ENCODE results near the gene AP3S1.

- RAMPAGE, total RNA: no peak
Measured at GRCh38 chr5:114055226-114055695, 306.6 kb upstream of the KCNN2 start.

- RAMPAGE, total RNA: no peak
Measured at GRCh38 chr5:114363269-114364420, 1.8 kb downstream of the KCNN2 start.

DNA sequence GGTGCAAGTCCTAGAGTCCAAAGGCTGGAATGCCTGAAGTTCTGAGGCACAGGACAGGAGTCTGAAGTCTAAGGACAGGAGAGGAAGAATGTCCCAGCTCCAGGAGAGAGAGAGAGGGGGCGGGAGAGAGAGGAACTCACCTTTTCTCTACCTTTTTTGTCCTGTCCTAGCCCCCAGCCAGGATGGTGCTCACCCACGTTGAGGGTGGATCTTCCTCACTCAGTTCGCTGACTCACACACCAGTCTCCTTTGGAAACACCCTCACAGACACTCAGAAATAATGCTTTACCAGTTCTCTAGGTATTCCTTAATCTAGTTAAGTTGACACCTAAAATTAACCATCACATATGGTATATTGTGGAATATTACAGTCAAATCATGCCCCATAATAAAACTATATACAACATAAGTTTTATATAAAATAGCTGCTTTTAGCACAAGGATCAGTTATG lies 49.7 kb downstream of the KCNN2 start:
- RAMPAGE, total RNA: no peak

DNA sequence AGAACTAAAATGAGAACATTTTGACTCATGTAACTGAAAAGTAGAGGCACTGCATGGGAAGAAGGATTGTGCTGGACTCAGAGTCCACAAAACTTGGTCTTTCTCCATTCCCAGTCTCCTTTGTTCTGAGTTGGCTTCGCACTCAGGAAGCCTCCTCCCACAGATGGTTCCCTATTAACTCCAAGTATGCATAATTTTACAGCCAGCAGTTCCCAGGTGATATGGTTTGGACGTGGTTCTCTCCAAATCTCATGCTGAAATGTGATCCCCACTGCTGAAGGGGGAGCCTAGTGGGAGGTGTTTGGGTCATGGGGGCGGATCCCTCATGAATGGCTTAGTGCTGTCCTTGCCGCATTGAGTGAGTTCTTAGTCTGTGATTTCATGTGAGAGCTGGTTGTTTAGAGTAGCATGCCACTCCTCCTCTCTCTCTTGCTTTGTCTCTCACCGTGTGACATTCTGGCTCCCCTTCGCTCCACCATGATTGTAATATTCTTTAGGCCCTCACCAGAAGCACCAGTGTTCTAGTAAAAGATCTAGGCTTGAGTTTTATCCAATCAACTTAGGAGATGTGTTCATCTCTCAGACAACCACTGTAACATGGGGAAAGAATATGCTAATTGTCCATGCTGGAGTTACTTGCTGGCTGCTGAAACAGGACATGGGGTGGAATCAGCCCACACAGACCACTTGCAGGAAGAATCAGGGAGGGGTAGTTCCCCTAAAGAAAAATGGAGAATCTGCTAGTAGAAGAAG lies 86.4 kb downstream of the FEM1C start:
- RAMPAGE, total RNA: no peak

DNA sequence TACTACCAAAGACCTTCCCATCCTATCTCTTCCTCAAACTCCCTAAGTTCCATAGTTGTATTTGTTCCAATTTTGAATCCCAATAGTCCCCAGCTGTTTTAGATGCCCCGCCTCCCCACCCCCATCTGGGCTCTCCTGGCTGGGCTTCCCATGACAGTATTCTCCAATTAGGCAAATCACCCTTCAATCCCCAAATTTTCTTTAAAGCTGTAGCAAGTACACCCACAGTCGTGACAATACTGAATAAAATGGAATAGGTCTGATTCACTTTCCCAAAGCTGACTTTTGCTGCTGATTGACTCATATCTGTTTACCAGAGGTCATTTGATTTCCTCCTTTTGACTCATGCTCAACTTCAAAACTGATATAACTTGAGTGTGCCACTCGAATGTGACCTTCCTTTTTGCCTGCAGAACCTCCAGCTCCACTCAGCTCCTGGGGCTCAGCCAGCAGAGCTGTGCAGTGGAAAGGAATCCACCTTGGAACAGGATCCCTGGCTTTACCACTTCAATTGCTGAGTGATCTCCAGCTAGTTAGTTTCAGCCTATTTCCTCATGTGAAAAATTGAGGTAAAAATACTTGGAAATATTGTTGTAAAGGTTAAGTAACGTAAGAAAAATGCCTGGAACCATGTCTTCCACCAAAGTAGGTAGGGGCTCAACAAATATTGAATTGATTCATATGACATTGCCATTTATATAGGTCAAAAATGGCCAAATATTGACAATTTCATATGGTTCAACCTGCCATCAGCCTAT lies 84.1 kb downstream of the FEM1C start:
- RAMPAGE, total RNA: no peak

DNA sequence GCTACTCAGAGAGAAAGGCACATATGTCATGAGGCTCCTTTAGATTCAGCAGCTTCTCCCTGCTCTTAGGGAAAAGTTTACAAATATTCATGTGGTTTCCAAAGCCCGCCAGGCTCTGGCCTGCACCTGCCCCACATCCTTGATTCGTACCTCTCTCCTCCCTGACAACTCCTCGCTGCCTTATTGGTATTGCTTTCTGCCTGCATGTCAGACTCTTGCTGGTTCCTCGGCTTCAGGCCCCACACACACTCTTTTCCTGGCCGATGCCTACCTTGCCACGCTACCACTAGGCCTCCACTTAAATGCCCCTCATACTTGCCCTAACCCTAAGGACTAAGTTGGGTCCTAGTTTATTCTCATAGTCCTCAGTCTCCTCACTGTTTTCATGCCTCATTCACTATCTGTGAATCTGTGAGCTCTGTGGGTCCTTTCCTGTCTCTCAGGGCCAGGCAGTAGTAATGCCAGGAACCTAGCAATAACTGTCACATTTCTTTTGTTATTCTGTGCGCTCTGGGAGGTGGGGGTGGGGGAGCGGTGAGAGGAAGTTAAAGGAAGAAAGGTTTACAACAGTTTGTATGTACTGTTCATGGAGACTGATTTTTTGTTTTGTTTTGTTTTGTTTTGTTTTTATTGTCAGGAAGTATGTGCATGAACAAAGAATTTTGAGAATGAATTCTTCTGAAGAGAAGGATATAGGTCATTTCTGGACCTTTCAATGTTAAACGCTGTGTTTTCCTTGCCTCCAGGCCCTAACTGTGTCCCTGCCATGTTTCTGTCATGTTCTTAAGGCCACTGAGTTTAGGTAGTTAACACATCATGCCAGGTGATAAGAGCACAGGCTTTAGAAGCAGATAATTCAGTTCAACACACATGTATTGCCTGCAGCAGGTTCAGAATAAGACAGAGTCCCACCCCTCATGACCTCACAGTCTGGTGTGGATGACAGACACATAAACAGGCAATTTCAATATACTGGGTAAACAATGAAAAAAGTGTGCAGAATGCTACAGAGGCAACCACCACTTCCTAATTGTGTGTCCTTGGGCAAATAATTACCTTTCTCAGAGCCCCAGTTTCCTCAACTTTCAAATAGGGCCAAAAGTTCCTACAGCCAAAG lies 13.1 kb upstream of the FEM1C start:
- RAMPAGE, total RNA: no peak

- RAMPAGE, total RNA: no peak
Measured at GRCh38 chr5:115599554-115600010, 2.7 kb downstream of the TICAM2 start.

DNA sequence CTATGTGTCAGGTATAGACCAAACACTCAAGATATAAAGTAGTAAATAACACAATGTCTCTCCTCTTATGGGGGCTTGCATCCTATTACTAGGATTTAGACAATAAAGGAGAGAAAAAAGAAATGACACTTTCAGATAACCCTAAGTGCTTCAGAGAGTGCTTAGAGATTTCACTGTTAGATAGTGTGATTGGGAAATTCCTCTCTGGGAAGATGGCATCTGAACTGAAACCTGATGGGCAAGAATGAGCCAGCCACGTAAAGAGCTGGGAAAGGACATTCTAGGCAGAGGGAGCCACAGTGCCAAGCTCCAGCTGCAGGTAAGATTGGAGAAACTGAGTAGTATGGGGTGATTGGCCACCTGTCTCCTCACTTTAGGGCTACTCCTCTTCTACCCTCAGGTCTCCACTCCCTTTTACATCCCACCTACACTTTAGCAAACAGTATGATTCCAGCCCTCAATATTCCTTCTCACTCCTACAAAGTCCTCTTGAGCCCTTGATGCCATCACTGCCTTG lies 14.5 kb downstream of the CDO1 start:
- RAMPAGE, total RNA: no peak

GRCh38 chr5:115831066-115831731 lies 10.2 kb downstream of the ATG12 start:
- RAMPAGE, total RNA: no peak

GRCh38 chr5:115841460-115842408 lies at the start of gene AP3S1:
Gene AP3S1 (plus strand): TSS chr5:115841935.
- RAMPAGE, total RNA: start-site peak on the minus strand at chr5:115841559-115841577, 155 and 155 reads in 2 replicates; start-site peak on the plus strand at chr5:115841928-115842002, 694 and 577 reads in 2 replicates

- RAMPAGE, total RNA: no peak
Measured at GRCh38 chr5:116166984-116167597, 82.3 kb downstream of the COMMD10 start.

GRCh38 chr5:116348326-116349022 lies 226.1 kb downstream of the SEMA6A start:
- RAMPAGE, total RNA: no peak

- RAMPAGE, total RNA: no peak
Measured at GRCh38 chr5:116447296-116447761, 127.3 kb downstream of the SEMA6A start.

- RAMPAGE, total RNA: no peak
Measured at GRCh38 chr5:116571741-116572294, 2.8 kb downstream of the SEMA6A start.

DNA sequence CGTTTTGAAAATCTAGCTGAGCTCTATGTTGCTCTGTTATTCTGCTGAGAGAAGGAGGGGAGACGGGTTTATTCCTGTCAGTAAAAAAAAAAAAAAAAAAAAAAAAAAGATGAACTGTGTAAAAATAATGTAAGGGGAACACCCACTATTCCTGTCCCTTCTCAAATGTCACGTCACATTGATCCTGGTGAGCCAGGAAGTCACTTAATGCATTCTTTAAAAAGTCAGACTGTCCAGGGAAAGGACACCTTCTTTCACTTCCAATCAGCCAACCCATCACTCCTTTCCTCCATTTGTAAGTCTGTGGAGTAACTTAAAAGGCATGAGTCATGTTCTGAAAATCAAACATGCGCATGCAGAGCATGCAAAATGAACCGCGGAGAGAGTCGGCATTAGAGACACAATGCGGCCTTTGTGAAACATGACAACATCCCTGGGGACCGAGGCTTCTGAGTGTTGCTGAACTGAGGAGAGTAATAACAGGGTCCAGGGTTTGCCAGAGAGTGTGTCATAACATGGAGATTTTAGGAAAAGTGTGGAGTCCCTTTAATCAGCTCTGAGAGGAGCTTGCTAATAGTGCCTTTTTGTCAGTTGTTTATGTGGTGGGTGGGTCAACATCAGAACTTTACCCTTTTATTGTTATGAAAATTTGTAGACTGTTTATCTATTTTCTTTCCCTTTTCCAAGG lies 77.6 kb upstream of the SEMA6A start:
- RAMPAGE, total RNA: no peak

DNA sequence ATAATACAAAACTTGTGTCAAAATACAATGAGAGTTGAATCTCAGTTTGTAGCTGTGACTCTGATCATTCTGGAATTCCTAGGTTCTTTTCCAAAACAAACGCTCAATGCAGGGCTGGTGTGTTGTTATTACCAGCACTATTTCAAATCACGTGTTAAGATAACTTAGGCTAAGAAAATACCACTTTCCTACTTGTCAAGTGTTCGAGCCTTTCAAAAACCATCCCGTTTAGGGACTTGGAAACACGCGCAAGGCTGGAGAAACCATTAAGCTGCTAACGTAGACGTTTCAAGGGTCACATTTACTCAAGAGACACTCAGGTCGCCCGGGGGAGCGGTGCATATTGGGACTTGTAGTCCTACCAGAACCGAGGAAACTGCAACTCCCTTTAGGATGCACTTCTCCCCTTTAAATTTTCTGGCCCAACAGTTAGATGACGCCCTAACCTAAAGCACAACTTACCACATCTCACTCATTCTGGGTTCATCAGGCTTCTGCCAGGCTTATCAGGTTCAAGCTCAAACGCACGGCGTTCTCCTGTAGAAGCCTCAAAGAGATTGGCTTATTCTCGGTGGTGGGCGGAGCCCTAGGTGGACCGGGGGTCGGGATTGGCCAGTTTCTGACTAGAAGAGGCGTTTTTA lies 423 bp upstream of the DMXL1 start:
- RAMPAGE, total RNA: no peak

DNA sequence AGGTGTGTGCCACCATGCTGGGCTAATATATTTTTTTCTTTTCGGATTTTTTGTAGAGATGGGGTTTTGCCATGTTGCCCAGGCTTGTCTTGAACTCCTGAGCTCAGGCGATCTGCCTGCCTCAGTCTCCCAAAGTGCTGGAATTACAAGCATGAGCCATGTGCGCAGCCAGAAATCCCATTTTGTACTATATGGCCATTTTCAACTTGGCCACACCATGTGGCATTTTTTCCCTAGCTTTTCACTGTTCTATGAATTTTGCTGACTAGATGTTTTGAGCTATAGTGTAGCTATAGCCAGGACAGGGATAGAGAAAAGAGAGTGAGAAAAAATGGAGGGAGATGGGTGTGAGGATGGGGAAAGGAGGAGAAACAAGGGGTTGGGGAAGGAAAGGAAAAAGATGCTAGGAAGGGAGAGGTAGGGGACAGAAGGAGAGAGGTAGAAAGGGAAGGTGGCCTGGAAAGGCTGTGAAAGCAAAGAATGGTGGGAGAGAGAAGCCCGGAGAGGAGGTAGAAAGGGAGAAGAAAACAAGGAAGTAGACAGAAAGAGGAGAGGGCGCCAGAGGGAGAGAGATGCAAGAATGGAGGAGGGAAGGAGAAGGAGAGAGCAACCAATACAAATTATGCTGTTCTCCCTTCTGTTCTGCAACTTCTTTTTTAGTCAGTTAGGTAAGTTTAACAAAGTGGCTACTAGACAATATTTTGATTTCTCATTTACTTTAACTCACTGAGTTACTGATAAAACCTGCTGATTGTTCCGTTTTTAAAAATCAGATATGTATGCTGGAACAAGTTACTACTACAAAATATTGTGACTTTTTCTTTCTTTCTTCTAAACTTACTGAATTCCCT lies 46.5 kb downstream of the DMXL1 start:
- RAMPAGE, total RNA: no peak

DNA sequence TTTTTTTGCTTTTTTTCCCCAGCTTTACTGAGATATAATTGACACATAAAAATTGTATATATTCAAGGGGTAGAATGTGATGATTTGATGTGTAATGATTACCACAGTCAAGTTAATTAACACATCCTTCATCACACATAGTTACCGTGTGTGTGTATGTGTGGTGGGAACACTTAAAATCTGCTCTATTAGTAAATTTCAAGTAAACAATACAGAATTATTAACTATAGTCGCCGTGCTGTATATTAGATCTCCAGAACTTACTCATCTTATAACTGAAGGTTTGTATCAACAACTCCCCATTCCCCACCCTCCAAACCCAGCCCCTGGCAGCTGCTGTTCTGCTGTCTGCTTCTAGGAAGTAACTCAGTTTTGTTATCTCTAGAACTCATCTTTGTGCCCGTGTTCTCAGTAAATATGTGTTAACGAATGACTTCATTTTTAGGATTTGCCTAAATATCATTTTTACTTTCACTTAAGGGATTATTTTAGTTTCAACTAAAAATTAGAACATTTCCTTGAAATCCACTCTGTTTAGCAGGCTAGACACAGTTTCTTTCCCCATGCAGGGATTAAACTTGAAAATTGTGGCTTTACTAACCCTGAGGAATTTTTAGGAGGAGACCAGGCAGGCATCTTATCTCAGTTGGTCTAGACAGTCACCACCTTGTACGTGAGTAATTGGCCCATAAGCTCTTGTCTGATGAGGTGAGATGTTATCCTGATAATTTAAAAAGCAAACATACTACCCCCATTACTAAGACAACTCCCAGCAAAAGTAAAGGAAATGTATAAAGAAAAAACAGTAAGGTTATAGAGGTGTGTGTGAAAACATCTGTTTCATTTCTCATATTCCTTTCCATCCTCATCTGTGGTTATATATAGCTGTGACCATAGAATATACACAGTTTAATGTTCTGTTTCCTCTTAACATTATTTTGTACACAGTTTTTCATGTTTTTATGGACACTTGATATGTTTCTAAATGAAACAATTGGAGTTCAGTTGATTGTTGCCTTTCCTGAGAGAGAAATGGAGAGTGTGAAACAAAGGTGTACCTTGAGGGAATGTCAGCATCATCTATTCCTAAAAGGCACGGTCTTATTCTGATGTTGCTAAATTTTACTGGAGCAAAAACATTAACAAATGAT lies 68.2 kb upstream of the TNFAIP8 start:
- RAMPAGE, total RNA: no peak

- RAMPAGE, total RNA: no peak
Measured at GRCh38 chr5:119291371-119292261, 64.2 kb upstream of the TNFAIP8 start.

DNA sequence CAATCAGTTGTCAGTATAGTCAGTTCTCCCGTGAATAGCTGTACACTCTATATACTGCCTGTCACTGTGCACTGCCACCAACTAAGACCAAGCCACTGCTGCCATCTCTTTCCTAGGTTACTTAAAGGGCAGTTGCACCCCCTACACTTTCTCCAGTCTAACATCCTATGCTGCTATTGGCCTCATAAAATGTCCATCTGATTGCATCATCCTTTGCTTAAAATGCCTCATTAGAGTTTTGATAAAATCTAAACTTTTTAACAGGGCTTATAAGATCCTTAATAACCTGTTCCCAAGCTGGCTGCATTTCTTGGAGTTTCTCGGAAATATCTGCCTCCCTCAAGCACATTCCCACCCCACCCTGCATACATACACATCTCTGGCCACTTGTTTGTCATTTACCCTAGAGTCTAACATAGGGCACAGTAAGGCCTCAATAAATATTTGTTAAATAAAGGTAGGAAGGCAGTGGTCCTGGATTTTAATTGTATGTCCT lies 32.7 kb upstream of the TNFAIP8 start:
- RAMPAGE, total RNA: no peak